Left lobe of liver (tissue), 1 donor: ENCODE measurements around a stretch of chr12.

DNA sequence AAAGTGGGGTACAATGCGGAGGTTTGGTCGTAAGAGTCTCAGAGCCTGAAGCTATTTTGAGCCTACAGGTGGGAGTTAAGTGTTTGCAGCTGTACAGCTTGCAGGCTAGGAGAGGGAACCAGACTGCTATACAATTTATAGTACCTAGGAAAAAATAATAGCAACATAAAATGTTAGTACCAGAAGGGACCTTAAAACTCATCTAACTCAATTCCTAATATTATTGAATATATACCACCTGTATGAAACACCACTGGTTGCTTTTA, 137.6 kb downstream of the TPH2 start:
- PRO-cap: no peak

DNA sequence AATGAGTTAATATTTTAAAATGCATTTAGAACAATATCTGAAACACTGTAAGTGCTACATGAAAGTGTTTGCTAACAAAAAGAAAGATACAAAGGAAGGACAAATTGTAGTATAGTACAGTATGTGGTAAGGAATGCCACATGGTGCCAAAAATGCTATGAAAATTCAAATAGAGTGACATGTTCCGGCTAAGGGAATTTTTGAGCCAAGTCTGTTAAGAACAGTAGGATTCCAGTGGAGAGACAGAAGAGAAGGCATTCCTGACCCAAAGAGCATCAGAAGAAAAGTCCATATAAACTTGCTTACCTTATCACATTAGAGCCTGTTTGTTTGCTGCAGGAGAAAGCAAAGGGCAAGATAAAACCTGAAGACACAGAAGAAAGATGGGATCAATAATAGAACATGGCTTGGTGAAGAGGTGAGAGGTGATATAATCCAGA, 148.4 kb downstream of the TPH2 start:
- PRO-cap: no peak

- PRO-cap: no peak
Measured at GRCh38 chr12:72271149-72272000, 795 bp upstream of the TRHDE start.

DNA sequence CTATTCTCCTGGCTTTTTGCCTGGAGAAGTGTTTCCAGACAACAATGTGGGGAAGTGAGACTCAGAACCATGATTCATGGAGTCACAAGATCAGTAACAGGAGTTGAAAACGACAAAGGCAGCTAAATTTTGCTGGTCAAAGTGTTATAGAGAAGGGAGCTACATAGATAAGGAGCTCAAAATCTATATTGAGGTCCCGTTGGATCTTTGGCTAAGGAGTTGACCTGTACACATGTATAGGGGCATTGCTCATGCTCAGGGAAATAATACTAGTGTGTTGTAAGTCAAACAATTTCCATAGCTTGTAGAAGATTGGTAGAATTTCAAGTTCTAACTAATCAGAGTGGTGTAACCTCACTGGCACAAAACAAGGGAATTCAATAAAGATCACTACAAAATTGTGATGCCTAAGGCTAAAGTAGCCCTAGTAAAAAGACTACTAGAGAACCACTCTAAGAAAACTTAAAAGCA, 475.5 kb downstream of the TRHDE start:
- PRO-cap: no peak

DNA sequence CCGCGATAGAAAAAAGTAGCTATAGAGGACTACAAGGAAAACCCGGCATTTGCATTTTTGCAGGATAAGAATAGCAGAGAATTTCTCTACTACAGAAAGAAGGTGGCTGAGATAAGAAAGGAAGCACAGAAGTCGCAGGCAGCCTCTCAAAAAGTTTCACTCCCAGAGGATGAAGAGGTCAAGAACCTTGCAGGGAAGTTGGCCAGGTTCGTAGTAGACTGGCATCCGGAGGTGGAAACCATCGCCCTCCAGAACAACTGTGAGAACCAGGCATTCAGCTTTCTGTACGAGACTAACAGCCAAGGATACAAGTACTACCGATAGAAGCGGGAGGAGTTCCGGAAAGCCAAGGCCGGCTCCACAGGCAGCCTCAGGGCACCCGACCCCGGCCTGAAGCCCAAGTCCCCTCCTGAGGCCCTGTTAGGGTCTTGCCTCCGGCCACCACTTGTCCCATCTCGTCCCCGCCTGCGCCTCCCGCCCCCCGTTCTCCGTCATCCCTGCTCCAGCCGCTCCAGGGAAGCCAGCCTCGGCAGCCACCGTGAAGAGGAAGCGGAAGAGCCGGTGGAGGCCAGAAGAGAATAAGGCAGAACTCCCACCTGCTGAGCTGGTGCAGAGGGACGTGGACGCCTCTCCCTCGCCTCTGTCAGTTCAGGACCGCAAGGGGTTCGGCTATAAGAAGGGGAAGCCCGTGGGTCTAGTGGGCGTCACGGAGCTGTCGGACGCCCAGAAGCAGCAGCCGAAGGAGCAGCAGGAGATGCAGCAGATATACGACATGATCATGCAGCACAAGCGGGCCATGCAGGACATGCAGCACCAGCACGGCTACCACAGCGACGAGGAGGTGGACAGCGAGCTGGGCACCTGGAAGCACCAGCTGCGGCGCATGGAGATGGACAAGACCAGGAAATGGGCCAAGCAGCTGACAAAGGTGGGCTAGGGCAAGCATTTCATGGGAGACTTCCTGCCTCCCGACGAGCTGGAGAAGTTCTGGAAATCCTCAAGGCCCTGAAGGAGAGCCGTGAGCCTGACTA, 366.8 kb upstream of the ATXN7L3B start:
- PRO-cap: no peak

DNA sequence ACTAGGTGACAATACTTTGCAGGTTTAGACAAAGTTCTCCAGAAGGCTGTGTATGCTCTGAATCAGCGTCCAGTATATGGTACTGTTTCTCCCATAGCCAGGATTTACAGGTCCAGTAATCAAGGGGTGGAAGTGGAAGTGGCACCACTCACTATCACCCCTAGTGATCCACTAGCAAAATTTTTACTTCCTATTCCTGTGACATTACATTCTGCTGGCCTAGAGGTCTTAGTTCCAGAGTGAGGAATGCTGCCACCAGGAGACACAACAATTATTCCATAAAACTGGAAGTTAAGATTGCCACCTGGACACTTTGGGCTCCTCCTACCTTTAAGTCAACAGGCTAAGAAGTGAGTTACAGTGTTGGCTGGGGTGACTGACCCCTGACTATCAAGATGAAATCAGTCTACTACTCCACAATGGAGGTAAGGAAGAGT, 256.7 kb upstream of the ATXN7L3B start:
- PRO-cap: unidirectional peak, plus-strand start at position 281 of the sequence

DNA sequence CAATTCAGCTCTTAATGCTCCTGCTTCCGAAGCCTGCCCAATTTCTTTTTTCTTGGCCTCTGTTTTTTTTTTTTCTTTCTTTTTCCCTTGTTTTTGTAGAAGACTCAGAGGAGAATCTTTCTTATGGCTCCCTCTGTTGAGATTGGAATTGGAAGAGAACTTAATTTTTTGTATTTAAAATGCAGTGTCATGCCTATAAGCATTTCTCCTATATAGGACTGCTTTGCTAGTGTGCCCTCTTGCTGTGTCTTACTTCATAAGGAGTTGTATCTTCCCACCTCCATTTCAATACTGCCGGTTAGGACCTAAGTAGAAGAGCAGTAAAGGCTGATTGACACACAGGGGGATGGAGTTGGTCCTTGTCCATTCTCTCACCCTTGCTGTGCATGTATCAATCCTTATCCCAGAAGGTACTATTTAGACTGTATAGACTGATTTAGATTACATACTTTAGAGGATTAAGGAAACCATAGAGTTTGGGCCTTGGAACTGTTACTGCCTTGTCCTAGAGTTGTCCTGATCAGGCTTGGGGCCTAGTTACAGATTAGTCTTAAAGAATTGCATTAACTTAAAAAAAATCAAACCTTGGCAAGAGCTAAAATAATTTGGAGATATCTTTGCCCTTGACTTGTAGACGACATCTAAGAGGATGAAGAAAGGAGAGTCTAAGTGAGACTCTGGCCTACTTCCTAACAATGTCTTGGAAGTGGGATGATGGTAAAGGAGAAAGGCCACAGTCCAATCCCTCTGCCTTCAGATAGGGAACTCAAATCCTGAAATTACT, 2.6 kb downstream of the ATXN7L3B start:
- PRO-cap: no peak

- PRO-cap: bidirectional peak, plus-strand start at chr12:74984226, minus-strand start at chr12:74984011
Measured at GRCh38 chr12:74983812-74984458, 225.7 kb downstream of the KCNC2 start.

DNA sequence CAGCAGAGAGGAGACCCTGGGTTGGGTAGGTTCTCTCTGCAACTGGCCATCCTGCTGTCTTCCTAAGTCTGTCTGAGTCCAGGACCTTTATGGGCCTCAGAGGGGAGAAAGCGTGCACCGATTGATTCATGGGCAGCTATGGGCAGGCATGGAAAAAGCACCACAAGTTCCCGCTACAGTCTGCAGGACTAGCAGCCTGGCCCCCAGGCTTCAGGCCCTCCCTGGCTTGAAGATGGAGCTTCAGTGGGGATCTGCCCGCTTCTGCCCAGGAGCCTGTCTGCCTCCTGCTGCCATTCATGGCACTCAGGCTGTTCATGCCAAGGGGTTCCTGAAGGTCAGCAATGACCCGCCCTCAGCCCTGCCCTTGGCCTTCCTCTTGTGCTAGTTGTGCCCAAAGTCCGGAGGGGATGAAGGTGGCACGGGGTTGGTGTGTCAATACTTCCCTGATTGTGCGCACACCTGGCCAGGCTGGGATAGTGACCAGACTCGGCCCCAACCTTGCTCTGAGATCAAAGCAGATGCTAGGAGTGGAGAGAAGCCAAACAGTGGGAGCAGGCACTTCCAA, 224.1 kb downstream of the KCNC2 start:
- PRO-cap: bidirectional peak, plus-strand start at position 454 of the sequence, minus-strand start at position 305 of the sequence

DNA sequence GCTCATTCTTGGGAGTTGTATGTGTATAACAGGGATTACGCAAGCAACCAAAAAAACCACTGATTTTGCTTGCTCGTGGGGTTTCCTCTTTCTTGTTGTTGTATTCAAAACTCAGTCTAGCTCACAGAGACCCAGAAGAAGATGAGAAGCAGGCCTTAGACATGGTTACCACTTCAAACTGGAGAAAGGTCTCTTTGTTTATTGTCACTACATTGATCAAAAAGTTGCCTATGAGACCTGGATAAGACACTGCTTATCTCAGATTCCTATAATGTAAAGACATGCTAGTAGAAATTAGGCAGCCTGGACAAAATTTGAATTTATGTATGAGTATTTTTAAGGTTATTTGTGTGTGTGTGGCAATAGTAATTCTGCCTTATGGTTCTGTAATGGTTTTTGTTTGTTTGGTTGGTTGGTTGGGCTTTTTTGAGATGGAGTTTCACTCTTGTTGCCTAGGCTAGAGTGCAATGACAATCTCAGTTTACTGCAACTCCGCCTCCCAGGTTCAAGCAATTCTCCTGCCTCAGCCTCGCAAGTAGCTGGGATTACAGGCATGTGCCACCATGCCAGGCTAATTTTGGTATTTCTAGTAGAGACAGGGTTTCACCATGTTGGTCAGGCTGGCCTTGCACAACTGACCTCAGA, 1.9 kb upstream of the GLIPR1 start:
- PRO-cap: unidirectional peak, plus-strand start at position 134 of the sequence

- PRO-cap: no peak
Measured at GRCh38 chr12:75479939-75480320, 625 bp upstream of the GLIPR1 start.

DNA sequence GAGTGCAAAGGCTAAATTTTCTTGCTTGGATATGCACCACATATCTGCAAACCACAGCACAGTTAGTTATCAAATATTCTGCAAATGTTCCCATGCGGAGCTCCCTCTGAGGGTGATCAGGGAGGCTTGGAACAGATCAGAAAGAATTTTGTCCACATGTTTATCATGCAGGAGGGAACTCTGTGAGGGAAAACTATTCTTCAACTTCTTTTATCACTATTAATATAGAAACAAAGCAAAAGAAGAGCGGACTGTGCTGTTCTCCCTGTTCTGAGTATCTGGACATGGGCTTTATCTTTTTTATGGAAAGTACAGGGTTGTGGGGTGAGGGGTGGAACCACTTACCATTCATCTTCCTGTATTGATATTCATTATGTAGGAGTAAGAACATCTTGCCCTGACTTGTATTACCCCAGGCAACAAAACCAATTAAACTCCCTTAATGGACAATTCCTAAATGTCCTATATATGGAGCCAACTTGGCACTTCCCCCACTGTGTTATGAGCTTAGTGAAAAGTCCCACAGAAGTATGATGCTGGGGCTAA, 139.8 kb upstream of the KRR1 start:
- PRO-cap: no peak

- PRO-cap: no peak
Measured at GRCh38 chr12:75660010-75660223, 148.5 kb upstream of the KRR1 start.

GRCh38 chr12:75783078-75783553, 271.7 kb upstream of the KRR1 start:
- PRO-cap: no peak

DNA sequence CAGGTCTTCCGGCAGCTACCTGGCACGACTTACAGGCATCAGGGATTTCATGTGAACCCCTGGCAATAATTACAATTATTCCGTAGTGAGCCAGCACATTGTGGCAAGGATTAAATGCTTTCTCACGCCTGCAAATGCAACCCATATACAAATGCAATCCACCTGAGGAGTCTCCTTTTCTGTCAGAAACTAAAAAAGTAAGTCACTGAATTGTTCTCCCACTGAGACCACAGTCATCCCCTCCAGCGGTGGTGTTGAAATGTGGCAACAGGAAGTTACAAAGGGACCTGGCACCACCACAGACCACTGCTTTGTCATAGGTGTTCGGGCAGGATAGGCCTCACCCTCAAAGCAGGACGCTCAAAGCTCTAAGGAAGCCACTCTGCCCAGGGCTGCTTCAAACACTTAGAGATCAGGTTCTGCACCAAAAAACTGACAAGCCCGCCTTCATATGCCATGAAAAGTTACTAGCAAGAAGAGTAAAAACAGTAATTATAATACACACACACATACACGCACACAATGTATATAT, 64.3 kb downstream of the NAP1L1 start:
- PRO-cap: no peak

DNA sequence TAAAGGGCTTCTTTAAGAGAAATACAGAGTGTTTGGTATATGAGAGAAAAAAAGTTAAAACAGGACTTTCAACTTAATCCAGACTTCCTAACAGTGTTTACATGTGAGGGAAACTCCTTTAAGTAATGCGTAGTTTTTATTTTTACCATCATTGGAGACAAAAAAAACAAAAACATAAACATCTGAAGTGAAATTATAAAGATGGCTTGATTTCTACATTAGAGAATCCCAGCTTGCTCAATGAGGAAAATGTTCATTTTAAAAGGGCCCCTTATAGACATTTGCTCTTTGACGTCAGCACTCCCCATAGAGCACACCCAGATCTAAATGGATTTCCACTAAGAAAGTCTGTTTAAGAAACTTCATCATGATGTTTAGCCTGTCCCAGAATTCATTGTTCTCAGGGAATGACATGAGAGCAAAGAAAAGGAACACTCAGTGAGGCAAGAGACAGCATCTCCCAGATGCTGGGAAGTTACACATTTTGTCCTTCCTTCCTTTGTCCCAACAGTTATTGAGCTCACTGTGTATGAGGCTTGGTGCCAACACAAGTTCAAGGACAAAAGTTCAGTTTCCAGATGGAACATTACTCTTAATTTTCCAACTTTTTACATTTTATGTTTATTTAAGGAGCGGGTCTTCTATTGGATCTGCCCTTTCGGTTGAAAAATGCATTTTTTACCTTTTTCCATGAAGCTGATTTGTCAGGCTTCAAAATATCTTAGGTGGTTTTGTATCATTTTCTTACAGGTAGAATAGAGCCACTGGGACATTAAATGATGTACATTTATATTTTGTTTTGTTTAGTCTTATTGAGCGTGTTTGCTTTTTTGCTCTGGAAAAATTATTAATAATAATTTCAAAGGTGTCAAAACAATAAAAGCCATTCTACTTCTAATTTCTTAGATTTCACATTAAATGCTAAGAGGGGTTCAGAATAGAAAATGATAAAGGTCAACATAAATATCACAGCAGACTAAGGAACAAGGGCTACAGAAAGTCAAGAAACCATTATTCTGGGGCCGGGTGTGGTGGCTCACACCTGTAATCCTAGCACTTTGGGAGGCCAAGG, 57.7 kb downstream of the NAP1L1 start:
- PRO-cap: no peak

DNA sequence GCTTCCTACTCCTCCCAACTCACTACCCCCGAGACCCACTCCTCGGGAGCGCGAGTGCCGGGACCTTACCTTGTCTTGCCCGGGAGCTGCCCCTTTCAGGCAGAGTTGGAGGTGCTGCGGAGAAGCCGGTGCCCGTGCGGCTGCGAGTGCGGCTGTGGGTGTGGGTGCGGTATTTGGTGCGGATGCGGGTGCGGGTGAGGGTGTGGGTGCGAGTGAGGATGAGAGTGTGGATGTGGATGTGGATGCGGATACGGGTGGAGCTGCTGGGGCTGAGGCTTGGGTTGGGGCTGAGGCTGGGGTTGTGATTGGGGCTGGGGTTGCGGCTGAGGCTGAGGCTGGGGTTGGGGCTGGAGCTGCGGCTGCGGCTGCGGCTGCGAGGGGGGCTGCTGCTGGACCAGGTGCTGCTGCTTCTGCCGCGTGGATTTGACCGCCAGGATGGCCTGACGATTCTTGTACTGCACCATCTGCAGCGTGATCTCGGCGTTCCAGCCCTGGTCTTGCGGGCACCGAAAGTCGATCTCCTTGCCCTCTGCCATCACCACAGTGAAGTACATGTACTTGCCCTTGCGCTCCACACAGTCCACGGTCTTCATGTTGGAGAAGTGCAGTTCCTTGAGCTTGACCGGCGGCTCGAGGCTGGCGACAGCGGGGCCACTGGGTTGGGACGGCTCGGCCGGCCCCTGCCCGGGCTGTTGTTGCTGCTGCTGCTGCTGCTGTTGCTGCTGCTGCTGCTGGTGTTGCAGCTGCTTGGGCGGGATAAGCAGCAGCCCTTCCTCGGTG, 53.9 kb downstream of the NAP1L1 start:
- PRO-cap: no peak

DNA sequence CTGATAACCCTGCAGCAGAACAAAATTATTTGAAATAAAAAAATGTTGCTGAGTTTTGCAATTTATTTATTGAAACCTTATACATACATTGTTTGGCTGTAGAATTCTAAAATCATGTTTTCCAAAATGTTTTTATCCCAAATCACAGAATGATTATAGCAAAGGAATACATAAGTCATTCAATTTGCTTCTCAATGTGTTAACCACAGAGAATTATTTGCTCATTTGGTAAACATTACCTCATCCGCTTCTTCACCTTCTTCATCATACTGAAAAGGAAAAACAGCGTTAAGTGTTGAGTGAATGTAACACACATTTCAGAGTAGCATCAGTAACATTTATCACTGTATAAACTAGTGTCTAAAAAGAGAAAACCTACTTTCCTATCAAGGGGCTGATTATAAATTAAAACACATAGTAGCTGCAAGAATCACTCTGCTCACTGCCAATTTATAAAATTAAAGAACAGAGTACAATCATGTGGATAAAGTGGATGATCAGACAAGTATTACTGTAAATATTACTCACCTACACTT, 34.9 kb downstream of the NAP1L1 start:
- PRO-cap: no peak

DNA sequence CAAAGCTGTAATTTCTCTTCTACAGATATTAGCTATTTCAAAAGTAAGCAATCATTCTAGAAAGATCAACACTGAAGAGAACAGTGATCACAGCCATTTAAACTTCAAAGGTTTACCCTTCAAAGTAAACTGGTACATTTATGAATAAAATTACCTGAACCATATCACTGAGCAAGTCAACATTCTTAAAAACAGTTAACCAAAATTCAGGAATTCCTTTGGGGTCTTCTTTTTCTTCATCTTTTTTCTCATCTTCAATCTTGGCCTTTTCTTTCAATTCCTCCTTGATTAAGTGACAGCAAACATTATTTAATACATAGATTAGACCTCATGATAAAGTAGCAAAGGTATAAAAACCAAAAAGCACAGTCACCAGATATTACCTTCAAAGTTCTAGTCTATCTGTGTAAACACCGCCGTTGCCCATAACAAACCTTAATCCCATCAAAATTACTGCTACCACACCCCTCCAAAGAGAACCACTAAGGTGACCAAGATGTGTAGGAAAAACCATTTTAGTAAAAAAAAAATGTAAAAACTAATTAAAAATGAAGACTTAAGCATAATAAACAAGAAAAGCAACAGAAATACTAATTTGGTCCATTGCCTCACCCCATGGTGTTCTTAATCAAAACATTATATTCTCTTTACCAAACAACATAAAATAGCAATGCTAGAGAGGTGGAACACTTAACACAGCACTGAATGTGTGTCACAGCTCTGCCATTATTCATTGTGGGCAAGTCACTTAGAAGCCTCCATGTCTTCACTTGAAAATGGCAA, 28.4 kb downstream of the NAP1L1 start:
- PRO-cap: no peak

DNA sequence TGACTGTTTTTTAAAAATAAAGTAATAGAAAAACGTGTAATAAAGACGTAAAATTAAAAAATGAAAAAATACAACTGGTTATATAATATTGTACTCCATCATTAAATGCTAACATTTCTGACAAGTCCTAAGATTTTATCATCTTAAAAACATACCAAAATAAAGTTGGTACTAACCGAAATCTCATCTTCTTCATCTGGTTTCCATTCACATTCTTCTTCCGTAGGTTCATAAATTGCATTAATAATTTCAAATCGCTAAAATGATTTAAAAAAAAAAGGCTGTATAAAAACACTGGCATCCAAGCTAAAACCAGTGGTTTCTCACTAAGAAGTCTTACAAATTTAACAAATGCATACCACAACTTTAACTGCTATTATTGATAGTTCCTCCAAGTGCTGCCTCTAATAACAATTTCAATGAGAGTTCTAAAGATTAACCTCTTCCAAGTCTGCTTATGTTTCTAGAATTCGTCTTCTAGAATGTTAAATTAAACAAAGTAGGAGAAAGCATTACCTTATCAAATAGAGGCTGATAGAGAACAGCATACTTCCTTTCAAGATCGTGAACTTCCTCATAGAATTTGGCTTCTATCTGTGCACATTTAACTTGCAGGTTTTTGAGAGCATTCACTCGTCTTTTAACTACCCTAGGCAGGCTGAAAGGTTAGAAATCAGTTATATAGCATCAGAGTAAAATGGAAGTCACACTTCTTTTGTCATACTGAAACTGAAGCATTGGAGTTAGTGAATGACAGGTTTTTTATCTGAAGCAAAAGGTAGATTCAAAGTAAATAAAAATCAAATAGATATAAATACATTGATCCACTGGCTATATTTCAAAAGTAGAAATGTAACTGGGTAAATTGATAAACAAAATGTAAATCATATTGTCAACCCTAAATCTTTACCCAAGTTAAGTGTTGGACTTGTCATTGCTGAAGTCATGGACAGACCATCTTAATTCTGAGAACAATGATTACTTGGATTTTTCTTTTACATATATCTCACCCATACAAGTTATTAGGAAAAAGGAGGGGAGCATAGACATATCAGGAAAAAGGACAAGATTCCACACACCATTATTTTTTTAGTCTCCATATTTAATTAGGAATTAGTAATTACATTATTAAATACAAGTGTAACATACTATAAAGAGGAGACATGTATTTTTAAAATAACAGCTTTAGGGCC, 24.5 kb downstream of the NAP1L1 start:
- PRO-cap: no peak